ENCODE measurements around a stretch of chr1.

DNA sequence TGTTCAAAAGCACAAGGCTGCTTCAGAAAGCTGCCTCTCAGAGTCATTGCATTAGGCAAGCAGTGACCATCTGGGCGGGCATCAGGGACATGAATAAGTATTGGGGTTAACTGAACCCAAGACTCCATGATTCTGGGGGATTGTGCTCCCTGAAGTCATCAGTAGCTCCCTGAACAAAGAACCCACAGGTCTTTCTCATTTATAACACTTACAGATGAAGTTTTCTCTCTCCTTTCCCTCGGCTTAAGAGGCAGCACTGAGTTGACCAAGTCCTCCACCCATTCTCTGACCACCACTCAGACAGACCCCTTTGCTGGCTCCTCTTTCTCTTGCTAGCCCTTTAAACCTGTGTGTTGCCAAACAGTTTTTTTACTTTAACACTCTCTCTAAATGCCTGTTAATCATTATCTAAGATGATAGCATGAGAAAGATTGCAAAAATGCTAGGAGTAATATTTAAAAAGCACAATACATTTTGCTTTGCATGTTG is 76.9 kb upstream of the ARHGAP29 start:
- PRO-cap, 3 experiments = no peak in any of the 3 experiments
- RRBS = no CpG with 5 or more reads among the region's 2 CpGs

GRCh38 chr1:94590149-94590431 is 48.5 kb upstream of the F3 start:
- PRO-cap, 3 experiments = no peak in any of the 3 experiments
- RRBS = no CpG with 5 or more reads among the region's 3 CpGs

DNA sequence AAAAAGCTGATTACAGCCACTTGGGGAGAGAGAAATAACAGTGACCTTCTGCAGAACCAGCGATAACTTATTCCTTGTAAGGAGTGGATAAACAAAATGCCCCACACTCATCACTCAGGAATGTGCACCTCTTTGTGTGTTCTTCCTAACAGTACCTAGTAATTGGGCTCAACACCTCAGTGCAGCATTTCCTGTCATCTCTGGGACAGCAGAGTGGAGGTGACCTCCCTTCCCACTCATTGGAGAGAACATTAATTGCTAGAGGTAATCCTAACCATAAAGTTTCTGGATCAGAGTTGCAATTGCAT is 112.5 kb upstream of the F3 start:
- PRO-cap, 3 experiments = no peak in any of the 3 experiments
- RRBS = no CpG with 5 or more reads among the region's 1 CpG

DNA sequence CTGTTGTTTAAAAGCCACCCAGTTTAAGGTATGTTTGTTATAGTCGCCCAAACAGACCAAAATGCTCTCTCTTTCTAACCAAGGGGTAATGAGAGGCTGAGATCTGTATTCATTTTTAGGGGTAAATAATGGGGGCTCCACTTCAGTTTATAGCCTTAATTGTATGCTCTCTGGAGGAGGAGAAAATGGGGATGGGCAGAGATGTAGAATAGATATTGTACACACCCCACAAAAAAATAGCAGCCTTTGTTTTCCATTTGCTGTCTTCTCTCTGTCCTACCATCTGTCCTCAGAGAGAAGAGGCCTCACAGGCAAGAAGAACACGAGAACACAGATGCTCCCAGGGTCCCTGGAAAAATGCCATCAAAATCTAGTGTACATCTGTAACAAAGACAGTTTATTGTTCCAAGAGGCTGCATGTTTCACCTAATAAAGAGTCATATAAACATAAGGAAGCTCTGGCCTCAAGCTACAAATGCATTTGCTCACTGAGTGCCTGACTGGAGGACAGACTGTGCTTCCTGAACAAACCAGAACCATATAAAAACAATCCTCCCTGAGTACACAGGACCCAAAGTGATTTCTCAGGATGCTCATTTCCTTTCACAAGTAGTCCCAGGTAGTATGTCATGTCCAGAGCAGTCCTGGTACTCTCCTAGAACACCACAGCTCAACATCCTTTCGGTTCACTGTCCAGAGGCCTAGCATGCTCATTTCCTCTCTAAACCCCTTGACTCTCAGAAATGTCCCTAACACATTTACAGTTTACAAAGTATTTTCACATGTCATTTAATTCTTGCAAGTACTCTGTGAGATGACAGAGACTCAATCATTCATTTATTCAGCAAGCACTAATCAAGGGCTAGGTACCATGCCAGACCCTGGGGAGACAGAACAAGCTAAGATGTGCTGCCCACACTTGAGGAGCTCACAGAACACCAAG is 76.3 kb upstream of the SLC44A3 start:
- PRO-cap, 3 experiments = no peak in any of the 3 experiments
- RRBS = no CpG with 5 or more reads among the region's 3 CpGs

GRCh38 chr1:94754982-94755565 is 65.1 kb upstream of the SLC44A3 start:
- PRO-cap, 3 experiments = no peak in any of the 3 experiments
- RRBS = no CpG with 5 or more reads among the region's 7 CpGs

GRCh38 chr1:94855334-94855790 is 35.2 kb downstream of the SLC44A3 start:
- PRO-cap, 3 experiments = no peak in any of the 3 experiments
- RRBS = no CpG with 5 or more reads among the region's 2 CpGs

DNA sequence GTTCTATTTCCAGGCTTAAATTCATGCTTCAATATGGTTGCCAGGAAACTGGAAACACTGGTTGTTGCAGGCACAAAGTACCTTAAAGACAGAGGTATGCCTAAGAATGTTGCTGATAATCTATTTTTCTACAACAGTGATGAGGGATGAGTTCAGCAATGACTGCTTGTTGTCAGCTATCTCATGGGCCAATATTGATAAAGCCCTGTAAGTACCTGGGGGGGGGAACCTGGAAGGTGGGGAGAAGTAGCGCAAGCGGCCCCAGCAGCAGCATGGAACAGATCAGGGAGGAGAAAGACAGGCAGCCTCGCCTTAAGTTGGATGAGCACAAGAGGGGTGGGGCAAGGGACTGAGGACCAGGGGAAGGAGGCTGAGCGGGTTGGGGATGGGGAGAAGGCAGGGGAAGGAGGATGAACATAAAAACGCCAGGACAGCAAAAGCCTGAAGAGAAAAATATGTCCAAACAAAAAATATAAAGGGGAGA is 70.7 kb downstream of the ALG14 start:
- PRO-cap, 3 experiments = no peak in any of the 3 experiments
- RRBS = no CpG with 5 or more reads among the region's 5 CpGs

DNA sequence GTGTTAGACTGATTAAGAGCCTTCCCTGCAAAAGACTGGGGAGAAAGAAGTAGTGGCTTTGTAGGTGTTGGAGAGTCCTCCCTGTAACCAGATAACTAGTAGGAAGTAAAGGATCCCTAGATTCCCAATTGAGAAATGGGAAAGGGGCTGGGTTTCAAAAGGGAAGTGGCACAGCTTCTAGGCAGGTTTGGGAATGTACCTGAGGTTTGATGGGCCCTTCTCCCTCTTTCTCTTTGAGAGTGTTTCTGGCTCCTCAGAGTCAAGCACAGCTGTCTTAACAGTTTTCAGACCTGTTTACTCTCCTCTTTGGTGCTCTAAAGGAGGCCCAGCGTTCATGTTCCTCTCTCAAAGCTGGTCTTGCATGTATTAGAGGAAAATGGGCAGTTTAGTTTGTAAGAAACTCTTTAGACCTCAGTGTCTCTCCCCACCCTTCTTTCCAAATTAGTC is 2.3 kb downstream of the TLCD4 start:
- PRO-cap, 3 experiments = no peak in any of the 3 experiments
- RRBS = no CpG with 5 or more reads among the region's 1 CpG

DNA sequence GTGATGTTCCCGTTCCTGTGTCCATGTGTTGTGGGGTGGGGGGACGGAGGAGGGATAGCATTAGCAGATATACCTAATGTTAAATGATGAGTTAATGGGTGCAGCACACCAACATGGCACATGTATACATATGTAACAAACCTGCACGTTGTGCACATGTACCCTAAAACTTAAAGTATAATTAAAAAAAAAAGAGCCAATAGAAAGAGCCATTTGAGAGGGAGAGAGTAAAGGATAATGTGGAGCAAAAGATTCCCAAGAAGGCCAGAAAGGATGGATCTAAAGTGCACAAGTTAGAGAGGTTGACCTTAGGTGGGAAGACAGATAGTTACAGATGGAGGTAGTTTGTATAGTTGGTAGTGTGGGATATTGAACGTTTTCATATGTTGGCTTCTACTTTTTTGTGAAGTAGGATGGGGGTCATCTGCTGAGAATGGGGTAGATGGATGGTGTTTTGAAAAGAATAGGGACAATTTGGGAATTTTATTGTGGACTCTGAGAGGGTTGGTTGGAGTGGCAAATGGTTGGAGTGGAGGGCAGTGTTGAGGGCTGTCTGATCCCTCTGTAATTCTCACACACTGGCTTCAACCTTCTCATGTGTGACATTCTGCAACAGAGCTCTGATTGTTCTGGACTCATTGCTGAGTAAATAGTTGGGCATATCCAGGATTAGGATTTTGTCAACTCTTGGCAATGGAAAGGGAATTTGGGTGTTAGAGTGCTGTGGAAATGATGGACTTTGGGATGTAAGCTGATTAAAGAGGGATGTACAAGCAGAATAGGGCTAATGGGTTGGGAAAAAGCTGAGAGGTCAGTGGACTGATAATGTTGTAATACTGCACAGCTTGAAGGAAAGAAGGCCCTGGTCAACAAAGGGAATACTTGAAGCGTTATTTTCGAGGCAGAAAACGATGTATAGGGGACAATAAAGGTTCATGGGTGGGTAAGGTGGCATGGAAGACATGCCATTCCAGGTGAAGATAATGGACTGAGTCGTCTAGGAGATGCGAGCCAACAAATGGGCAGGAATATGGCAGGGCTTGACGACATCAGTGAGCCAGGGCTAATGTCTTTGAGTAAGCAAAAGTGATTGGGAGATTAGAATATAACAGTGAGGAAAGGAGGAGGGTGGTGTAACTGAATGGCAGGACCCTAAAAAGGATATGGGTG is 16.4 kb downstream of the TLCD4 start:
- PRO-cap, 3 experiments = no peak in any of the 3 experiments
- RRBS = no CpG with 5 or more reads among the region's 10 CpGs

DNA sequence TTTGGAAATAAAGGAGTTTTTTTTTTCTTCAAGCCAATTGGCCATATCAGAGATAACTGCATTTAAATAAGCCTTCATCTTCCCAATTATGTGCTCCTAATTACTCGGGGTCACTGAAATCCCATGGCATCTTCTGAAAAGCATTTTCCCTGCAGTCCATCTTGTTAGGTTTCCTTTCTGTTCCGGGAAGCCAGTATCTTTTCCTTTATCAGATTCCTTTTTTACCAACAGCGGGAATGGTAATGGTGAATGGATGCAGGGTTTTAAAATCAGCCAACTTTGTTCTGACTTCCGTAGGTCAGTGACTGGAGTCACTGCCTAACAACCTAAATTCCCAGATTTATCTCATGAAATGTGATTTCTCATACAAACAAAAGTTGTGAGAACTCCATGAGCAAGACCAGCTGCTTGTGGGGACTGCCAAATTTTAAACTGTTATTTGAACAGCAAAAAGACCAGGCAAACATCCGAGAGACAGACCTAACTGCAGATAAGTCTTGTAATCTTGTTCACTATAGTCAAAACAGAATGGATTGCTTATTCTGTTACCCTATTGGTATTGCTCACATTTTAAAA is 1.3 kb upstream of the RWDD3 start:
- PRO-cap, 3 experiments = no peak in any of the 3 experiments
- RRBS = no CpG with 5 or more reads among the region's 5 CpGs

GRCh38 chr1:96755513-96756267 is 34.1 kb downstream of the PTBP2 start:
- PRO-cap, 3 experiments = no peak in any of the 3 experiments
- RRBS = no CpG with 5 or more reads among the region's 9 CpGs

DNA sequence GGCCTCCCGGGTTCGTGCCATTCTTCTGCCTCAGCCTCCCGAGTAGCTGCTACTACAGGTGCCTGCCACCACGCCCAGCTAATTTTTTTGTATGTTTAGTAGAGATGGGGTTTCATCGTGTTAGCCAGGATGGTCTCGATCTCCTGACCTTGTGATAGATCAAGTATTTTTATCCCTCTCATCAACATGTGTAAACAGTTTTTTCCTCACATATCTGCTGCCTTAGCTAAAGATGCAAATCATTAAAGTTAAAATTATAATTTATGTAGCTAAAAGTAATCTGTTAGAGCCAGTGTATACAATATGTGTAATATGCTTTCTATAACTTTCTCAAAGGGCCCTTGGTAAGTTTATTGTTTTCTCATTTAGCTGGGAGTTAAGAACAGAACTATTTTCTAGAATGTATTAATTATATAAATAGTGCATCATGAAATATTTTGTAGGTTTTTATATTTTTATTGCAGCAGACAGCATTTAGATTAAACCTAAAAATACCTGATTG is 77.8 kb downstream of the PTBP2 start:
- PRO-cap, 3 experiments = no peak in any of the 3 experiments
- RRBS = no CpG with 5 or more reads among the region's 6 CpGs

- PRO-cap, 3 experiments = no peak in any of the 3 experiments
- RRBS = no CpG with 5 or more reads among the region's 5 CpGs
These were observed 22.5 kb upstream of the DPYD start for GRCh38 chr1:97943296-97943819.

- PRO-cap, 3 experiments = no peak in any of the 3 experiments
- RRBS = no CpG with 5 or more reads among the region's 5 CpGs
These were observed 113.6 kb upstream of the DPYD start for GRCh38 chr1:98034325-98034958.

DNA sequence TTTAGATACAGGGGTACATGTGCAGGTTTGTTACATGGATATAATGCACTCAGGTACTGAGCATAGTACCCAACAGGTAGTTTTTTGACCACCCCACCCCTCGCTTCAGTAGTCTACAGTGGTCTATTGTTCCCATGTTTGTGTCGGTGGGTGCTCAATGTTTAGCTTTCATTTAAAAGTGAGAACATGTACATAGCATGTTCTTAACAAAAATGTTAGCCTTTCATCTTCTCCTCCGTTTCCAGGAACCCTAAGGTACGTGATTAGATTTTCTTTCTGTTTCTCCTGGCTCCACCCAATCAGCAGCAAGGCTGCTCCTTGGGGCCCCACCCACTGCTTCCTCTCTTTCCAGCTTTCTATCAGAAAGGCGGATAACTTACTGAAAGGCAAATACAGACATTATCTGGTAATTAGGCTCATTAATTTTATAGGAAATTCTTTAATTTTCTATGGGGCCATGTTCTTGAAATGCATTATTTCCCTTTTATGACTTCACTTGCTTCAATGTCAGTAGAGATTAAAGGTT is 325.1 kb upstream of the SNX7 start:
- PRO-cap, 3 experiments = no peak in any of the 3 experiments
- RRBS = no CpG with 5 or more reads among the region's 5 CpGs

DNA sequence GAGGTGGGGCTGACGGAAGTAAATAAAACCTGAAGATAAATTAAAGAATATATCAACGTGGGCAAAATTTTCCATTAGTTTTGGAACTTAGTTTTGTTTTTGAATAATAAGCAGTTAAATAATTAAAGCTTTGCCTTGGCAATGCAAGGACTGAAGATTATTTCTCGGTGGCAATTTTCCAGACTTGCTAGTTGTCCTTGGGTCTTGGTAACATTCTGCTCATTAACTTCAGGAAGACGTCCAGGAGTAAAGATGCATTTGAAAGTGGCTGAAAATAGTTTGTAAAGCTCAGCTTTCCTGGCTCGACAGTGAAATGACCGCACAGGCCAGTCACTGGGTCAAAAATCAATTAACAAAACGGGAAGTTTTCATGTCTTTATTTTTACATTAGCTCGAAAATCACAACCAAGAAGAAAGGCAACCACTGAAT is 676 bp upstream of the SNX7 start:
- PRO-cap, 3 experiments = no peak in any of the 3 experiments
- RRBS = no CpG with 5 or more reads among the region's 8 CpGs

DNA sequence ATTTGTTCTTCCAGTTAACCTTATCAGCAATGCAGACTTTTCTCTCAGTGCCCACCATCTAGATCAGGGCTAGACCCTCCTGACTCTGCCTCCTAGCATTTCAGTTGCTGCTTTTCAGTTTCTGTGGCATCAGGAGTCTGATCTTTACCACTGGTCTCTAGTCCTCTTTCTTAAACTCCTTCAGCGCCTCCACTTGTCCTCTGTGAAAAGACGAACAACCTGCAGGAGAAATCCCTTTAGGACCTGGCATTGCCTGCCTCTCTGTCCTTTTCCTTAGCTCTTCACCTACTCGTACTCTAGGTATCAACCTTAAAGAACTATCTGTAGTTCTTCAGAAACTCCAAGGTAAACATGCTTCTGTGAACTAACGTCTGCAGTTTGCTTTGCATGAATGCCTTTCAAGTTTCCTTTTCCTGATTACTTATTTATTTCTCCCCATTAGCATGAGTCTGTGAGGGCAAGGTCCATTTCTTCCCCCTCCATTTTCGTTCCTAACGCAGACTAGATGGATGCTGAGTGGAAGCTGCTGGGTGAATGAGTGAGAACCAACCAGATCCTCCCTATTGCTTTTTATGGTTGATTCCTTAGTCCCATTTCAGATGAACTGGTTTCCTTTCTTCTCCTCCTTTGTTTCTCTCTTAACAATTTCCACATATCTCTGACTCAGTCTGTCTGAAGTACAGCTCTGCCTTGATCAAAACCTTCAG is 71.9 kb downstream of the SNX7 start:
- PRO-cap, 3 experiments = no peak in any of the 3 experiments
- RRBS = no CpG with 5 or more reads among the region's 6 CpGs

- PRO-cap, 3 experiments = no peak in any of the 3 experiments
- RRBS = no CpG with 5 or more reads among the region's 6 CpGs
These were observed 133.3 kb downstream of the PLPPR5 start for GRCh38 chr1:98871149-98872017.

DNA sequence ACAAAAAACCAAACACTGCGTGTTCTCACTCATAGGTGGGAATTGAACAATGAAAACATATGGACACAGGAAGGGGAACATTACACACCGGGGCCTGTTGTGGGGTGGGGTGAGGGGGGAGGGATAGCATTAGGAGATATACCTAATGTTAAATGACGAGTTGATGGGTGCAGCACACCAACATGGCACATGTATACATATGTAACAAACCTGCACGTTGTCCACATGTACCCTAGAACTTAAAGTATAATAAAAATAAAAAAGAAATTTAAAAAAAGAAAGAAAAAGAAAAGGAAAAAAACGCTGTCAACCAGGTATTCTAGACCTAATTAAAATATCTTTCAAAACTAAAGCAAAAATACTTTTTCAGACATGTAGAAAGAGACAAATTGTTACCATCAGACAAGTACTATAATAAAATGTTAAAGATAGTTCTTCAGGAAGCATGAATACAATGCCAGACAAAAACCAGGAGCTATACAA is 124.3 kb upstream of the PALMD start:
- PRO-cap, 3 experiments = no peak in any of the 3 experiments
- RRBS = no CpG with 5 or more reads among the region's 5 CpGs

DNA sequence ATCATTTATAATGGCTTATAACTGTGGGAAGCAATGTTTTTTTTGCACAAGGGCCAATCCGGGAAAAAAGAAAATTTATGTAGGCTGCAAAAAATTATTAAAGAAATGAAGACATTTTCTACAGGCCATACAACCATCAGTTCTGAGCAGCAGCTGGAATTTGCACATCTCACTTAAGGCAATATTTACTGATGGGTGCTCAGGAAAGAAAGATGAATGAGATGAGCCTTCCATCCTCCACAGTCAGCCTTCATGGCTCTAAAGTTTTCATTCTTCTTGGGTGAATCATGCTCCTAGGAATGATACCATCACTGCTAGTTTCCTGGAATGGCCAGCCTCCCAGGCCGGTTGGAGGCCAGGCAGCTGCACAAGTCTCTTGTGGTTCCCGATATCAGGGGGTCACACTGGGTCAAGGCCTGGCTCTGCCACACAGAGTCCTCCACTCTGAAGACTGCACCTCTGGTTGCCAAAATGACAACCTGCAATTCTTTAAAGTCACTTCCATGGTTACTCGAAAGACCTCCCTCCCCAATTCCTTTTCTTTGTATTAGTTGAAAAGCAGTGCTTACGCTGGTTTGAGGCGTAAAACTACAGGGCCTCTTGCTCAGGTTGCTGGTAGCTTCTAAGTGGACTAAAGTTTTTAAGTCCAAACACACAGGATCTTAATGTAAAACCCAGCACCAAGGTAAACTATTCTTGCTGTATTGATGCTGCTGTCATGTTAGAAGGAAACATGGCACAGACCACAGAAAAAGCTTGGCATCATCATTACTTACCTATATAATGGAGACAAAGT is 46.2 kb upstream of the PALMD start:
- PRO-cap, 3 experiments = no peak in any of the 3 experiments
- RRBS = no CpG with 5 or more reads among the region's 6 CpGs

Data from breast (tissue), 4 donors.